ENCODE measurements around the genes PCMT1, ULBP1 and RAET1L.

GRCh38 chr6:149699092-149699791 lies 18.7 kb downstream of the LATS1 start:
- PRO-cap, 10 experiments, result no peak in any of the 10 experiments

DNA sequence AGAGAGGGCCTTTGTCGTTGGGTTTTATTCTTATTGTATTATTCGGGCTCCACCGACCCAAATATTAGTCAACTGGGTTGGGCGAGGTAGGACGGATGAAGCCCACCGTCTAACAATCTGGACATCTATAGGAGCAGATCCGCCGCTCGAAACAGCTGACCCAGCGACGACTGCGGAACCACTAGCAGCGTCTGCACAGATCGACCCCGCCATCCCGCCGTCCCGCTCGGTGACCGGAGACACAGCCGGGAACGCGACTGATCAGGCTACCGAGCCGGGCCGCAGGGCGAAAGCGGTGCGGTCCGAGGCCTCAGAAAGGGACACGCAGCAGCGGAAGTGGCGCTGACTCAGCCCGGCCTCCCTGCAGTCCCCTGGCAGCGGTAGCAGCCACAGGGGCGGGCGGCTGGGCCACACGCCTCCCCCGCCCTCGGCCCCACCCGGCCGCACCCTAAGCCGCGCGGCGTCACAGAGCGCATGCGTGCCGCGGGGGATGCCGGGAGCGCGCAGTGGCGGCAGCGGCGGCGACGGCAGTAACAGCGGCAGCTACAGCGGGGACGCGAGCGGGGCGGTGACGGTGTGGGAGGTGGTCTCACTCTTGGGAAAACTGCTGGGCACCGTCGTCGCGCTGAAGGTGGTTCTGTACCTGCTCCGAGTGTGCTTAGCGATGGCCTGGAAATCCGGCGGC lies at the start of gene PCMT1:
Gene PCMT1, plus strand, starts transcription at position 504 of the 685 bp plus-strand sequence.
- PRO-cap, 10 experiments, result peak in 10 of 10 experiments; most common plus-strand start position 506 of the sequence (in 10); most common minus-strand start position 338 of the sequence (in 8)

DNA sequence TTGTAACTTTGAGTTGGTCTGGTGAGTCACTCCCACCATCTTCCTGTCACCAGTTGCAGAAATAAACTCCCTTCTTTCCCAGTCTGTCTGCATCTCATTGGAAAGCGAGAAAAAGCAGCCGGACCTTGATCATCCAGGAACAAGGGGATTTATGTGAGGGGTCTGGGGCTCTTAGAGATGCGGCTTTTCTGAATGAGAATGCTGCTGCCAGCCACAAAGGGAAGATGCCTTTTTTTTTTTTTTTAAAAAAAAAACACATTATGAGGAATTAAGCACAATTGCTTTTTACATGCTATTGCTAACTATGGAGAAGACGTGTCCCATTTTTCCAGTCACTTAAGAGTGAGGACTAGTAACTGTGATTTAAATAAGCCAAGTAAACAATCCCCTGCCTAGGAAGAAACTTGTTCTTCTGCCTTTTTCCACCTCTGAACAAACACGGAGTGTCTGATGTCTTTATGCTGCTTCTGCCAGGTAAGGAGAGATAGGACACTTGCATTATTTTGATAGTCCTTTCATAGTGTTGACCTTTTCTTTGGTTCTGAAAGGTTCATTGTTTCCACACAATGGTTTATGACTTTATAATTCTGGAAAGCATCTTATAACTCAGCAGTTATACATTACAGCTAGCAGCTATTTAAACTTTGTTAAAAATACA lies 8.6 kb downstream of the LRP11 start:
- PRO-cap, 10 experiments, result peak in 2 of 10 experiments; most common minus-strand start position 338 of the sequence (in 1)

GRCh38 chr6:149963491-149964328 lies at the start of gene ULBP1:
TSS of gene ULBP1 (plus strand) at chr6:149963943.
- PRO-cap, 10 experiments, result peak in 6 of 10 experiments; most common plus-strand start chr6:149963943 (in 2); most common minus-strand start chr6:149963823 (in 2)

DNA sequence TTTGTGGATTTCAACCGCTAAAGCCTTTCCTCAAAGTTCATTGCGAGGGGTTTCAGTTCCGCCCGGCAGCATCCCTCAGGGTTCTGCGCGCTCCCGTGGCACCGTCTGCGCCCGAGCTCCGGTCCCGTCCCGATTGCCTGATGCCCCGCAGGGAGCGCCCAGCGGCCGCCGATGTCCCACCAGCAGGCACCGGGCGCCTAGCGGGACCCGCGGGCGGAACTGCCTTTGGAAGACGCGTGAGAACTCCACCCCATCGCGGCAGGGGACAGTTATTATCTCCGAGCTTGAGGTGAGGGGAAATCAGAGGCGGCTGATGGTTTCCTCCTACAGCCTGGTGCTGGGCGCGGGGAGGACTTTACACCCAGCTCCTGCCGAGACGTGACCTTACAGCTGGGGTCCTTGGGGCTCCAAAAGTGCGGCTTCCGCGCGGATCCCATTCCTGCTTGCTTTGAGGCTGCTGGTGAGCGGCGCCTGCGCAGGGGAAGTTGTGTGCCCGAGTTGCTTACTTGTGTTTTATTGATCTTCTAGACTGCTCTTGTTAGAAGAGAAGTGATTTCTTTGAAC lies 27.1 kb downstream of the ULBP1 start:
- PRO-cap, 10 experiments, result no peak in any of the 10 experiments

- PRO-cap, 10 experiments, result peak in 3 of 10 experiments; most common plus-strand start chr6:150025637 (in 1); most common minus-strand start chr6:150025532 (in 3)
Measured at GRCh38 chr6:150025360-150025919, at the start of gene RAET1L. TSS of gene RAET1L (minus strand) at chr6:150025532.

DNA sequence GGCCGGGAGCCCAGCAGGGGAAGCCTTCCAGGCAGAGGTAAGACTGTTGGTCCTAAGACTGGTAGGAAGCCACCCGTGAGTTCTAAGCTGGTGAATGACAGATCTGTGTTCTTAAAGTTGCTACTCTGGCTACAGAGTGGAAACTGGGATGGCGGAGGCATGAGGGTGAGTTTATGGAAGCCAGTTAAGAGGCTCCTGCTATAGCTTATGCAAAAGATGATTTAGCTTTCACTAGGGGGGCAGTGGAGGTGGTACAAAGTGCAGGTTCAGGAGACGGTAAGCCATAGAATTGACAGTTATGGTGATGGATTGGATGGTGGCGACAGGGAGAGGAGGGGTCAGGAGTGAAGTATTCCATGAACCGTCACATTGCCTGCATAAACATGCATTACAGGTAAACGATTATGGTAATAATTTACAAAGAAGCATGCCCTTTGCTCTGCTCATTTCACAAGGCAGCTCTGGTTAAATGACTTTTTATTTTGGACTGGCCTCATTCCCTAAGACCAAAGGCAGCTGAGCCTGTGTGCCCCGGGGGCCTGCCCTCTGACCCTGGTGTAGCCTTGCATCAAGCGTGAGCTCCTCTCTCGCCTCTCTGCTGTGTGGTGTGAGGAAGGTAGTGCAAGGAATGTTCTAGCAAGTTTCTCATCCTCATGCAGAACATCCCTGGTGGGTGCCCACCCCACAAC lies 58.8 kb downstream of the PPP1R14C start:
- PRO-cap, 10 experiments, result no peak in any of the 10 experiments

DNA sequence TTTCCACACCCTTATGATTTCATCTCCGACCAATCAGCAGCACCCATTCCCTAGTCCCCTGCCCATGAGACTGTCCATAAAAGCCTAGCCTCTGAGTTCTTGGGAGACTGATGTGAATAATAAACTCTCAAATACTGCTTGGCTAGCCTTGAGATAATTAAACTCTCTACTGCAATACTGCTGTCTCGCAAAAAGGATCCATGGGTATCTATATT lies 71.4 kb upstream of the IYD start:
- PRO-cap, 10 experiments, result no peak in any of the 10 experiments

GRCh38 chr6:150435780-150436292 lies 67.0 kb downstream of the IYD start:
- PRO-cap, 10 experiments, result no peak in any of the 10 experiments

DNA sequence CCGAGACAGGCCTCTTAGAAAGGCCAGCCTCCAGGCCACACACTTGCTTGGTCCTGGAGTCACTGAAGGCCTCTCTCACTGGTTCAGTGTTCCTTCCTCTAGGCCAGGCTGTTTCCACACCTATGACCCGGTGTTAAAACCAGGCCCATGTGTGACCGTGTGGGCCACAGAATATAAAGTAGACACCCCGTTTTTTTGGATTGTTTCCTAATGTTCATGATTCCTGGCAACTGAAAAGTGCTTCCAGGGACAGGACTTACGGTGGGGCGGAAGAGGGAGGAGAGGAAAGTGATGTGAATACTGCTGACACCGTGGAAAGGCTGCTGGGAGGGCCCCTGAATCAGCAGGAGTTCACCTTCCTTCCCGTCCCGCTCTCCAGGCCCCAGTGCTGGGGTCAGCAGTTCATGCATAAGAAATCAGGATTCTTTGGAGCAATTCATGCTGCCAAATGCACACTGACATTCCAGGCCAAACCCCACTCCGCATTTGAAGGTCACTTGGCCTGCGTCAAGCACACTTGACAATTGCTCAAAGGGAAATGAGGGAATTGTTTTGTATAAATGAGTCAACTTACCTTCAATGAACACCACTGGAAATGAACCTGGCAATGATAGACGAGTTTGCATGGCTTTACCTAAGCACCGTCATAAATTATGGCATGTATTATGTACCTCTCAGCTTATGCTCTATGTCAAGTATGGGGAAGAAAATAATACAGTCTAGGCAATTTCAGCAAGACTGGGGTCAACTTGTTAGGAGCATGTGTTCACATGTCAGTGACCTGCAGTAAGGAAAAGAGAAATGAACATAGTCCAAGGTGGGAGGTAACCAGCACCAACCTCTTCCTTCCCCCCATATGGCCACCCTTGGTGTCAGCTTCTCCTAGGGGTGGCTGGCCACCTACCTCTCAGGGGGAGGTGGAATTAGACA lies 84.1 kb downstream of the IYD start:
- PRO-cap, 10 experiments, result no peak in any of the 10 experiments

GRCh38 chr6:150596177-150596832 lies 3.4 kb upstream of the PLEKHG1 start:
- PRO-cap, 10 experiments, result no peak in any of the 10 experiments

DNA sequence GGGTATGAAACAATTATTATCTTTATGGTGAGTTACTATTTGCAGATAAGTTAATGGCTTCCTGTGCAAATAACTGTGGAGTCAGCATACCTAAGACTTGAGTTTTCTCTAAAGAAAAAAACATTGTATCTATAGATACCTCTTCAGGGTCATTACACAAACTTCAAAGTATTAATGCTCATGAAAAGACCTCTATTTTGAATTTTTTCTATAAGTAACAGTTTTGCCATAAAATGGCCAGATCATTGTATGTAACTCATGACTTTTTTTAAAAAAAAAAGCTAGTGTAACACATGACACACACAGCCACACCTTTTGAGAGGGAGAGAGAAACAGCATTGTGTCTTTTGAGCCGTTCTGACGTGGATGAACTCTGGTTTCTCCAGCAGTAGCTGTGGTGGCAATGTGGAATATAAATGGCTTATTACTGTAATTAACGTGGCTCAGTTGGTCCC lies 36.4 kb downstream of the PLEKHG1 start:
- PRO-cap, 10 experiments, result no peak in any of the 10 experiments

DNA sequence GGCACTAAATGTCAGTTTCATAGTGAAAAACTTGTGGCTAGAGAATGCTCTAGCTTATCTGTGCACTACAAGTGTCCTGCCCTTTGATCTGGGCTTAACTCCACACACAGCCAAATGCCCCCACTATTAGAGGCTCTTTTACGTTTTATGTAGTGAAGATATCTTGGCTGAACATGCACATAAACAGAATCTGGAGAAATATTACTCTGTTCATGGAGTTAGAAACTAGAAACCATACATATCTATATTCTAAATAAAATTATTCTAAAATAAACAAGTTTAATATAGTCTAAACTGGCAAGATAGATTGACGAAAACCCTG lies 41.2 kb downstream of the PLEKHG1 start:
- PRO-cap, 10 experiments, result no peak in any of the 10 experiments

DNA sequence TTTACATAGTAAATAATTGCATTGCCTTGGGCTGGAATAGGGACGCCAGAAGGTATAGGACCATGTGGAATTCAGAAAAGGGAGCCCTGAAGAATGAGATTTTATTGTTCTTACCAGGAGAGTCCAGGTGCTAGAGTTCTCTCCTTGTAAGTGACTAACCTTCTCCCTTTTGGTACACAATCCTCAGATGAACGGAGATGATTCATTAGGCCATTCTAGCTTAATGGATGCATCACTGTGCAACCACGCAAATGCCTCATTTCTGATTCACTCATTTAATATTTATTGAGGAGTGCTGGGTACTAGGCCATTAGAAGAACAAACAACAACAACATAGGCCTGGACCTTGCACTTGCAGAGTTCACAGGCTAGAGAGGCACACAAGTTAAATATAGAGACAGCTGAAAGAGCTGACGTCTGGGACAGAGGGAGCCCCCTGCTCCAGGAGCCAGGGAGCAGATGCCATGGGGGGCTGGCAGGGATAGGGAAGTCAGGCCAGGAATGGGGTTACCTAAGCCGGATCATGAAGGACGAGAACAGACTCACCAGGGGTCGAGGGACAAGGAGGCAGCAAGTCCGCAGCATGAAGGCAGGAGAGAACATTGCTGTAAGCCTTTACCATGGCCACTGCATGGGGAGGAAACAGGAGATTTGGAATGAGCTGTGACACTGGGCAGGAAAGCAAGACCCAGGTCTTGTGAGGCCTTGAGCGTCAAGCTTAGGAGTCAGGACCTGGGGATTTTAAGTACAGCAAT lies 179.5 kb upstream of the AKAP12 start:
- PRO-cap, 10 experiments, result no peak in any of the 10 experiments

- PRO-cap, 10 experiments, result no peak in any of the 10 experiments
Measured at GRCh38 chr6:151067723-151068780, 171.7 kb upstream of the AKAP12 start.

- PRO-cap, 10 experiments, result peak in 1 of 10 experiments; most common plus-strand start chr6:151389972 (in 1)
Measured at GRCh38 chr6:151389892-151389998, 1.6 kb downstream of the ZBTB2 start.

GRCh38 chr6:151657906-151658232 lies 149.6 kb upstream of the ESR1 start:
- PRO-cap, 10 experiments, result peak in 4 of 10 experiments; most common minus-strand start chr6:151658139 (in 3)

DNA sequence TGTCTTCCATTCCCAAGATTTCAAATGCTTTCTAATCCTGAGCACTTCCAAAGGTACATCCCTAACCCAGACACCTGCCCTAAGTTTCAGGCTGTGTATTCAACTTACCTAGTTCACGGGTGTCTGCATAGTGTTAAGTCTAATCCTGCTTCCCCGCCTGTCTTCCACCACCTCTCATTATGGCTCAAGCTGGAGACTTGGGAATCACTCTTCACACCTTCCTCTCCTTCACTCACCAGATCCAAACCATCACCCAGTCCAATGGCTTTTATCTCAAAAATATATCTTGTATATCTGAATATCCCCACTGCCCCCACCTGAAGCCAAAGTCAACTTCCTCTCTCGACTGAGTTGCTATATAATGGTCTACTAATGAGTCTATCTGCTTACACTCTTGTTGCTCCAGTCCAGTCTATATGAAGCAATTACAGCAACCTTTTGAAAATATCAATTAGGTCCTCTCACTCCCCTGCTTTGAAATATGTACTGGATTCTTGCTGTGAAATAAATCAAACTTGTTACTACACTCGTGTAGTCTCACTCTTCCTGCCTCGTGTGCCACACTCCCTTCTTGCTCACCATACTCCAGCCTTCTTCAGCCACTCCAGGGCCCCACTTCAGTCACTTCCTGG lies 352.1 kb downstream of the SYNE1 start:
- PRO-cap, 10 experiments, result no peak in any of the 10 experiments

GRCh38 chr6:152471829-152472203 lies 165.3 kb downstream of the SYNE1 start:
- PRO-cap, 10 experiments, result no peak in any of the 10 experiments

DNA sequence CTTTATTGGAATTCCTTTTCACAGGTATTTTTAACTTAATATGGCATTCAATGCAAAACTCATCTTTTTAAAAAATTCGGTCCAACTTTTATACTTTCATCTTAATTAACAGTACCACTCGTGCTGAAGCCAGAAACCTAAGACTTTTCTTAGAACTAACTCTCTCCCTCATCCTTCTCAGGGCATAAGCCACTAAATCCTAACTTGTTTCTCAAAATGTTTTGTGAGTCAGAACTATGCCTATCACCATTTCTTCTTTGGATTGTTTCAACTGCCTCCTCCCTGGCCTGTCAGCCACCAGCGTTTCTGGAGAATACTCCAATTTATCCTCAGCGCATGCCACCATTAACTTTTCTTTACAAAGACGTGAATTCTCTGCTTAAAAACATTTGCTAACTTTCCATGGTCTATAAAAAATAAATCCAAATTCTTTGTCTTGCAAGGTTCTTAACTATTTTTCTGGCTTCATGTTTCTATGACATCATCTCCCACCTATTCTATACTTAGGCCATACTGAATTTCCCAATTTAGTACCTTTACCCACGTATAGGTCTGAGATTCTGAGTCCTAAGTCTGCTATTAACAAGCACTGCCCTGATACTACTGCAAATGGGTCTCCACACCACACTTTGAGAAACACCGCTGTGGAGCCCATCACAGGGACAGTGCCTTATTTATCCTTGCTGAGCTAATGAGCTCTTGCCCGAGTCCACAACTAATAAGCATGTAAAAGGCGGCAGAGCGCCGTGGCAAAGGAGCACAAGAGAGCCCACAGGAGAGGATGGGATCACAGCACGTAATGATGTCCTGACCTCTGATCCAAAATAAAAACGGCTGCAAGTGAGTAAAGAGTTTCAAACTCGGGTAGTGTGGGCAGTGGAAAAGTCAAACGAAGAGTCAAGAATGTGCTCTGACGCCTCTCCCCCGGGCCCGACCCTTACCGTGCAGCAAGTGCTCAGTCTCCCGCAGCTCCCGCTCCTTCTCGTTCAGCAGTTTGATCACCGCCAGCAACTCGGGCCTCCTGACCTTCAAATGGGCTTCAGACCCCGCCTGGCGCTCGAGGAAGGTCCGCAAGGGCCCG lies 683 bp downstream of the MTRF1L start:
- PRO-cap, 10 experiments, result no peak in any of the 10 experiments